ENCODE data around the gene PTPRZ1.

GRCh38 chr7:121394252-121395258 lies 1.6 kb downstream of the FAM3C start:
- PRO-cap = no peak

- PRO-cap = bidirectional peak, plus-strand start at chr7:121396514, minus-strand start at chr7:121396308
Observed at GRCh38 chr7:121396490-121396787, 331 bp upstream of the FAM3C start.

GRCh38 chr7:121872607-121873335 lies at the start of gene PTPRZ1:
Gene PTPRZ1 (plus strand): TSS chr7:121873161.
- PRO-cap = unidirectional peak, plus-strand start at chr7:121873161

DNA sequence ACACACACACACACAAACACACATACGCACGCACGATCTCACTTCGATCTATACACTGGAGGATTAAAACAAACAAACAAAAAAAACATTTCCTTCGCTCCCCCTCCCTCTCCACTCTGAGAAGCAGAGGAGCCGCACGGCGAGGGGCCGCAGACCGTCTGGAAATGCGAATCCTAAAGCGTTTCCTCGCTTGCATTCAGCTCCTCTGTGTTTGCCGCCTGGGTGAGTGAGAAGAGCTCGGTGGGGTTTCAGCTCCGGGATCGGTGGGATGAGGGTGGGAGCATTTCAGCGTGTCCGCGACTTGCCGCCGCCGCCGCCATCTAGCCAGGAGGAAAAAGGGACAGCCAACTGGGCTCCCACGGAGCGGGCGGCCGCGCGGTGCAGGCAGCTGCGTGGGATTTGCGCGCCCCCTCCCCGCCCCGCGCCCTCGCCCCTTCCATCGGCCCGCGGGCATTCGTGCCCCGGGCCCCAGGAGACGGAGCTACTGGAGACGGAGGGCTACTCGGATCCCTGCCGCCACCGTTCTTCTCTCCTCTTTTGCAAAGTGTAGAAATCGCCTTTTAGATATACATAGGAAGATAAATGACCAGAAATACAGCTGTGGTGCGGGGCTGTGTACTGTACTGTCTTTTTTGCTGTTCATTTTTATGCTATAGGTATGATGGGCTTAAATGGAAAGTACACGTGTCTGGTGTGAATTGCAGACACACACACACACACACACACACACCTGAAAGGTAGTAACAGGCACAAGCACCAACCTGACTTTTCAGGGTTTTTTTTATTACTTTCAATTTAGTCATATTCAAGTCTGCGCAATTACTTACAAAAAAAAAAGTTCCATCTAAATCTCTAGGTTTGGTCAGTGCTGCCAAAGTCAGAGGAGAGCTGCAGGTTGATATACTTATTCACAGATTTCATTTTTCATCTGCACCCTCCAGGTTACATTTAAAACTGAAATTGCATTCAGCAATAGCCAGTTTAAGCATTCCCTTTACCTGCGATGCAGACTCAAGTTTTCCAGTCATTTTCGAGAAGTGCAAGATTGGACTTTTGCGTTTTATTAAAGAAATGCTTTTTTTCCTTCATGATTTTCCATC lies 725 bp downstream of the PTPRZ1 start:
- PRO-cap = no peak

- PRO-cap = no peak
Observed at GRCh38 chr7:122142912-122143658, 964 bp downstream of the AASS start.

- PRO-cap = no peak
Observed at GRCh38 chr7:122284587-122285229, 19.8 kb downstream of the FEZF1 start.

- PRO-cap = no peak
Observed at GRCh38 chr7:122305325-122306517, 1.2 kb upstream of the FEZF1 start.

DNA sequence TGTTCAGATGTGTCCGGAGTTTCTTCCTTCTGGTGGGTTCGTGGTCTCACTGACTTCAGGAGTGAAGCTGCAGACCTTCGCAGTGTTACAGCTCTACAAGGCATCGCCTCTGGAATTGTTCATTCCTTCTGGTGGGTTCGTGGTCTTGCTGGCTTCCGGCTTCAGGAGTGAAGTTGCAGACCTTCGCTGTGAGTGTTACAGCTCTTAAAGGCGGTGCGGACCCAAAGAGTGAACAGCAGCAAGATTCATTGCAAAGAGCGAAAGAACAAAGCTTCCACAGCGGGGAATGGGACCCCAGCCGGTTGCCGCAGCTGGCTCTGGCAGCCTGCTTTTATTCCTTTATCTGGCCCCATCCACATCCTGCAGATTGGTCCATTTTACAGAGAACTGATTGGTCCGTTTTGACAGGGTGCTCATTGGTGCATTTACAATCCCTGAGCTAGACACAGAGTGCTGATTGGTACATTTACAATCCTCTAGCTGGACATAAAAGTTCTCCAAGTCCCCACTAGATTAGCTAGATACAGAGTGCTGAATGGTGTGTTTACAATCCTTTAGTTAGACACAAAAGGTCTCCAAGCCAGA lies 25.9 kb downstream of the RNF133 start:
- PRO-cap = no peak

- PRO-cap = no peak
Observed at GRCh38 chr7:122679174-122679764, 19.6 kb downstream of the RNF133 start.

GRCh38 chr7:122828662-122829339 lies 57.5 kb downstream of the CADPS2 start:
- PRO-cap = no peak

DNA sequence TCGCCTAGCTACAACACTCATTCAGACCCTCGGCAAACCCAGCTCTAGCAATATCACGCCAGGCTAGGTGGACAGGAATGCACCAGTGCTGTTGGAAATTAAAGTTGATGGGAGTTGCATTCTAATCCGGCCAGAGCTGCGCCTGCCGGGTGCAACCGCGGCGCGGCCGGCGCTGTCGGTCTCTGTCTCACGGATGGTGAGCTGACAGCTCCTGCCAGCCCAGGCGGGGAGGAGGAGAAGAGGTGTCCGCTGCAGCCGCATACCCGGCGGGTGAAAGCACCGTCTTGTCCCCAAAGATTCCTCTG lies 740 bp downstream of the CADPS2 start:
- PRO-cap = no peak

- PRO-cap = no peak
Observed at GRCh38 chr7:123637274-123637673, 18.4 kb upstream of the LMOD2 start.

DNA sequence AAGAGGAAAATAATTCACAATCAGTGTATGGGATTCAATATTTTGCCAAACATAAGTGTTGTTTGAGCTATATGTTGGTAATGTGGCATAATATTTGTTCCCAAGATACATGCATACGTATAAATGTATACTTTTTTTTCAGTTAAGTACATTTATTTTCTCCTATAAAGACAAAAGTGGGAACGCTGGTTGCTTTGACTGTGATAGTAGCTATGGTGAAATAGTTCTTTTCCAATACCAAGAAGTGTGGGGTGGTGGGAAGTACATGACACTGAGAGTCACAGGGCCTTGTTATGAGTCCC lies 764 bp downstream of the LMOD2 start:
- PRO-cap = no peak

GRCh38 chr7:123673800-123674003 lies 18.0 kb downstream of the LMOD2 start:
- PRO-cap = no peak

DNA sequence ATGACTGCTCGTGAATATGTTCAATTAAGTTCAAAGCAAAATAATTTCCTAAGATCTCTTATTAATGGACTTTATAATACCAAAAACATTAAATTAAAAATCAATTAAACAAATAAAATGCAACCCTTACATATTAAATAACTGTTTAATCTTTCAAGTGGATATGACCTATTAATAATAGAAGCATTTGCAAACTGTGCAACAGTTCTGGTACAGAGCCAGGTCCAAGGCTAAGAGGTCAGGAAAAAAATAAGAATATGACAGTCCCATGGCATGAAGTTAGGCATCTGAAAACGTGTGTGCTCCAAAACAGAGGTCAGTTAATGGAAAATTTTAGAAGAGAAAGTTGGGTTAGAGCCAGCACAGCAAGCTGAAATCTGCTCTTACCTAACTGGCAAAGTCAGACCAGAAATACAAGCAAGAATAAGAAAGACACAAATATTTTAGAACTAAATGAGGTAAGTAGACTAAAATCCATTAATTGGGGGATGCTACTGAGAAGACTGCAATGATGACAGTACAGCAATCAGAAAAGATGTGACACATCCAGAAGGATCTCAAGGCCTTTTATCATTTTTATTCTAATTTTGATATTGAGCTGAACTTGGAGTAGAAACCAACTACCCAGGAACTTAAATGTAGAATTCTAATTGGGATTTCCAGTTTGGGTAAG lies 757.7 kb downstream of the GRM8 start:
- PRO-cap = no peak

DNA sequence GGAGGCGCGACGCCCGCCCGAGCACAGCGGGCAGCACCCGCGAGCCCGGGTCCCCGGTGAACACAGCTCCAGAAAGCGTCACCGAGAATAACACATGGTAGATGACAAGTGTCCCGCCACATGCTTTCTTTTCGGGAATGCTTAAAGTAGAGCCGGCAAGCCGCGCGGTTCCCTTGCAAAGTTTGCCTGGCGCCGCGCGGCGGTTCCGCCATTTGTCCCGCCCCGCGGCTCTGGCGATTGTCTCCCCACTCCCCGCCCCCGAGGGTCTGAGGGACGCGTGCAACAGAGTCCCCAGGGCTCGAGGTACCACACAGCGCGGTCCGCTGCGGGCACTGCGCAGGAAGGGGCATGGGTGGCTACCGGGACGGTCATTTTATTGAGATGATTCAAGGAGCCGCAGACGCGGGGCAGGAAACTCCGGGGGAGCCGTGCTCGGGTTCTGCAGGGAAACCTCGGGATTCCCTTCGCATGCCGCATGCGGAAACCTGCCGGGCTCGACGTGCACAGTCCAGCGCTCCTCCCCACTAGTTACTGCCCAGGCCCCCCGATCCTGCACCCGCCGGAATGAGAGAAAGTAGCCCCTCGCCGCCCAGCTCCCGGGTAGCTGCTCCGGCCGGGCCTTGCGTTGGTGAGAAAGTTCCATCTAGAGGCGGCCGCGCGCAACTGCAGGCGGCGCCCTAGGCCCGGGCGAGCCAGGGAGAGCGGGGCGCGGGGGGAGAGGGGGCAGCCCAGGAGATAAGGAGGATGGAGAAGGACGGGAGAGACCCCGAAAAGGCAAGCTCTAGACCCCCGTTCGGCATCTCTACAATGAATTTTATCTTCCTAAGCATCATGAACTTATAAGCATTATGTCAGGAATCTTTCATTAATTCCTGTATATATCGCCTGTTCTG lies 946 bp upstream of the GRM8 start:
- PRO-cap = no peak

DNA sequence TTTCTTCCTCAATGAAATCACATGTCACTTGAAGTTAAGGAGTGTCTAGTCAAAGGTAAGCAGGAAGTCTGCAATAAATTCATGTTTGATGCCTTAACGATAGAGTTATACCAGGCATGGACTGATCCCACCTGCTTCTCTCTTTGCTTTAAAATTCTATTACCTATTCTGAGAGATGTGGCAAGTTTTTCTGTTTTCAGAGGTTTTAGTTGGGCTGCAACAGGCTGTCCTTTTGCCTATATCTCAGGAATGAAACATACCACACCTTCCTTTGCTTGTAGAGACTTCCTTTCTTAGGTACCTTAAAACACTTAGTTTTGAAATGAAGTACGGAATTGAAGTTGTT lies 62.3 kb downstream of the ZNF800 start:
- PRO-cap = no peak

GRCh38 chr7:127383115-127383800 lies 9.2 kb downstream of the ZNF800 start:
- PRO-cap = no peak

- PRO-cap = no peak
Observed at GRCh38 chr7:127592462-127593479, 765 bp upstream of the FSCN3 start.

GRCh38 chr7:127666790-127667575 lies 15.0 kb downstream of the SND1 start:
- PRO-cap = no peak

Measured in aorta (tissue), 1 donor.